Measurements from ENCODE around the genes PCDHB13, SLC25A2, TAF7, PCDHGB2 and PCDHGA9.

- RRBS, 2 experiments: 8 to 65% methylated on average over 6 to 7 of the region's 20 CpGs
Measured at GRCh38 chr5:139671166-139672057, 23.3 kb downstream of the CXXC5 start.

GRCh38 chr5:139680703-139681662 lies 32.8 kb downstream of the CXXC5 start:
- RRBS, 2 experiments: 96% methylated on average over 11 of the region's 44 CpGs

GRCh38 chr5:139681715-139682746 lies 33.9 kb downstream of the CXXC5 start:
- RRBS, 2 experiments: no CpG with 5 or more reads among the region's 16 CpGs

GRCh38 chr5:140038396-140039132 lies 4.5 kb downstream of the NRG2 start:
- RRBS, 2 experiments: no CpG with 5 or more reads among the region's 8 CpGs

DNA sequence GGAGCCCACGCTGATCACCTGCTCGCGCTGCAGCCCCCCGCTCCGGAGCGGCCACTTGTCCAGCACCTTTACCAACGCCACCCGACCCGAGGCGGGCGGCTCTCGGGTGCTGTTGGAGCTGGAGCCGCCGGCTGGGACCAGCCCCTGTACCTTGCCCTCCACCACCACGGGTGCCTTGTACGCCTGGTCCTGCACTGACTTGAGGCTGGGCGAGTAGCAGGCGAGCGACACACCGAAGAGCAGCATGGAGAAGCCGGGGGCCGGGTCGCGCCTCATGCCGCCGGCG lies 638 bp downstream of the NRG2 start:
- RRBS, 2 experiments: under 1 to 6% methylated on average over 9 to 13 of the region's 27 CpGs

GRCh38 chr5:140182821-140183063 lies 7.8 kb downstream of the CYSTM1 start:
- RRBS, 2 experiments: no CpG with 5 or more reads among the region's 4 CpGs

DNA sequence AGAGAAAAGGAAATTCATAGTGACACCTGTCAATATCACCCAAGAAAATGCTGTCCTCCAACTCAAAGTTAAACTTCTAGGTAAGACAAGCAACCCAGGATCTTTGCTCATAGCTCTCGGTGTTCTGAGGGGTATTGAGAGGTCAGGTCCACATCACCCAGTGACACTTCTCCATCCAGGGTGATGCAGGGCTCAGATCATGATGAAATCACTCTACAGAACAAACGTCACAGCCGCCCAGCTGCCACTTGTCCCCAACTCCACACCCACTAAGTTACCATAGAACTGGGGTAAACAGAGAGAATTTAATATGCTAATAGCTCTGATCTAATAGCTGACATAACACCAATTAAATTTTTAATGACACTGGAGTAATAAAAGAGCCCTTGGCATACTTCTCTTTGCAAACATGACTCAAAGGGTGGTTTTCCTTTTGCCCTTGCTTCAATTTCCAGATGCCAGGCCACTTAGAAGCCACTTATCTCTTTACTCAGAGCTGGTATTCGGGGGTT lies 41.1 kb downstream of the PFDN1 start:
- RRBS, 2 experiments: no CpG with 5 or more reads among the region's 4 CpGs

DNA sequence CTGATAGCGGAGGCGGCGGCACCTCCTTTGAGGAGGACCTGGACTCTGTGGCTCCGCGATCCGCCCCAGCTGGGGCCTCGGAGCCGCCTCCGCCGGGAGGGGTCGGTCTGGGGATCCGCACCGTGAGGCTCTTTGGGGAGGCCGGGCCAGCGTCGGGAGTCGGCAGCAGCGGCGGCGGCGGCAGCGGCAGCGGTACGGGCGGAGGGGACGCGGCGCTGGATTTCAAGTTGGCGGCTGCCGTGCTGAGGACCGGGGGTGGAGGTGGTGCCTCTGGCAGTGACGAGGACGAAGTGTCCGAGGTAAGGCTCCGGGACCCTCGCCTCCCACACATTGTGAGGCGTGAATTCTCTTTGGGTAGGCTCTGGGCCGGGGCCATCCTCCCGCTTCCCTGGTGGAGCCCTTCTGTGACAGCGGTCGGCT lies 352 bp downstream of the ANKHD1 start:
- RRBS, 2 experiments: 2 to 5% methylated on average over 13 to 27 of the region's 41 CpGs

GRCh38 chr5:140507743-140508082 lies 39.7 kb upstream of the EIF4EBP3 start:
- RRBS, 2 experiments: no CpG with 5 or more reads among the region's 6 CpGs

DNA sequence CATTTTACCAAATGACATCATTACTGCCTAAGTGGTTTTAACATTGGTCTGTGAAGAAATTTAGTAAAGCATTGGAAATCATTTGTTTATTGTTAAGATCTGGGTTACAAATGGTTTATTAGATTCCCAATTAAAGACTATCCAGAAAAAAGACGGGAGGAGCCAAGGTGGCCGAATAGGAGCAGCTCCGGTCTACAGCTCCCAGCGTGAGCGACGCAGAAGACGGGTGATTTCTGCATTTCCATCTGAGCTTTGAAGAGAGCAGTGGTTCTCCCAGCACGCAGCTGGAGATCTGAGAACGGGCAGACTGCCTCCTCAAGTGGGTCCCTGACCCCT lies 32.2 kb upstream of the EIF4EBP3 start:
- RRBS, 2 experiments: no CpG with 5 or more reads among the region's 9 CpGs

- RRBS, 2 experiments: no CpG with 5 or more reads among the region's 13 CpGs
Measured at GRCh38 chr5:140545951-140547363, 1.0 kb upstream of the EIF4EBP3 start.

GRCh38 chr5:140609082-140609629 lies 23.8 kb downstream of the CD14 start:
- RRBS, 2 experiments: no CpG with 5 or more reads among the region's 6 CpGs

DNA sequence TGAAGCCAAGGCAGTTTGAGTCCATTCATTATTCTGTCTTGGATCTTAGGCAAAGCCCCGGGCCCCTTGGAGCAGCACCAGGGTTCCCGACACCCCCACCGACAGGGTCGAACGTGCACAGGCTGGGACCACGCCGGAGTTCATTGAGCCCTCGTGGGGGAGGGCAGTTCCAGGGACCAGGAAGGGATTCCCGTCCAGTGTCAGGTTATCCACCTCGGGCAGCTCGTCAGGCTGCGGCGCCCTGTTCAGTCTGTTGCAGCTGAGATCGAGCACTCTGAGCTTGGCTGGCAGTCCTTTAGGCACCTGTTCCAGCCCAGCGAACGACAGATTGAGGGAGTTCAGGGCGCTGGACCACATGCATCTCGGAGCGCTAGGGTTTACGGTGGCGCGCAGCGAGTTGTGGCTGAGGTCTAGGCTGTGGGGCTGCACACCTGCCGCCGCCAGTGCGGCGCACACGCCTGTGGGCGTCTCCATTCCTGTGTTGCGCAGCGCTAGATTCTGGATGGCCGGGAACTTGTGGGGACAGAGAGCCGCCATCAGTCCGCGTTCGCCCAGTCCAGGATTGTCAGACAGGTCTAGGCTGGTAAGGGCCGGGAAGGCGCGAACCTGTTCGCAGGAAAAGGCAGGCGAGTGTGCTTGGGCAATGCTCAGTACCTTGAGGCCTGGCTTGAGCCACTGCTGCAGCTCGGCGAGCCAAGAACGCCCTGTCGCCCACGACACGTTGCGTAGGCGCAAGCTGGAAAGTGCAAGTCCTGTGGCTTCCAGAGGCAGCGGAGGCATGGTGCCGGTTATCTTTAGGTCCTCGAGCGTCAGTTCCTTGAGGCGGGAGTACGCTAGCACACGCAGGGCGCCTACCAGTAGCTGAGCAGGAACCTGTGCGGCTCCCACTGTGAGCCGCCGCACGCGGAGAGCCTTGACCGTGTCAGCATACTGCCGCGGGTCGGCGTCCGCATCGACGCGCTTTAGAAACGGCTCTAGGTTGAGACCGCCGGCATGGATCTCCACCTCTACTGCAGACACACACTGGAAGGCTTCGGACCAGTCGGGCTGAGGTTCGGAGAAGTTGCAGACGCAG lies 827 bp downstream of the CD14 start:
- RRBS, 2 experiments: 60 to 65% methylated on average over 9 of the region's 78 CpGs

GRCh38 chr5:140674592-140675242 lies 1.3 kb upstream of the DND1 start:
- RRBS, 2 experiments: no CpG with 5 or more reads among the region's 7 CpGs

DNA sequence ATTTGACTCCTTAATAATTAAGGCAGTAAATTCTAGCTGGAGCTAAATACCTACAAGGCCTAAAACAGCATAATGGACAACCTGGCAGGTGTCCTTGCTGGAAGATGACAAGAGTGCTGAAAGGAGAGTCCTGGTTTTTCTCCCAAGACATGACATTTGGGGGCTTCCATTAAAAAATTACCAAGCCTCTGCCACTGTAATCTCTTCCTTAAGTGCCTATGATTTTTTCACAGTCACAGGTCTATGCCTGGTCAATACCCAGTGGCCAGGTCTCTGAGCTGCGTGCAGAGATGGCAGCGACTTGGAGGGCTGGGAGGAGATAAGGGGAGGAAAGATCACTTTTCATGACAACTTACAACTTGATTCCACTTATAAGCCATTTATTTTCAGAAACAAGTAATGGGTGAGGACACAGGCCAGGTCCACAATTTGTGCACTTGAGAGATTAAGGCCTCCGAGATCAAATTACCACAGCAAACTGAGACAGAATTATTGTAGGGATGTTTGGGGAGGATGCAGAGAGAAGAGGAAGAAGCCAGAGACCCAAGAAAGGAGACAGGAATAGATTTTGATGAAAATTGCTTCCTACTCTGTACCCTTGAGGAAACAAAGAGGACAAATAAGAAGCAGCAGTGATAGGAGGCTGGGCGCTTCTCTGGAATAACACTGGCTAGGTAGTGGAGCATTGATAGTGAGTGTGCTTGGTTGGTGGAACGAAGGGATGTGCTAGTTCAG lies 1.9 kb upstream of the PCDHAC2 start:
- RRBS, 2 experiments: no CpG with 5 or more reads among the region's 5 CpGs

DNA sequence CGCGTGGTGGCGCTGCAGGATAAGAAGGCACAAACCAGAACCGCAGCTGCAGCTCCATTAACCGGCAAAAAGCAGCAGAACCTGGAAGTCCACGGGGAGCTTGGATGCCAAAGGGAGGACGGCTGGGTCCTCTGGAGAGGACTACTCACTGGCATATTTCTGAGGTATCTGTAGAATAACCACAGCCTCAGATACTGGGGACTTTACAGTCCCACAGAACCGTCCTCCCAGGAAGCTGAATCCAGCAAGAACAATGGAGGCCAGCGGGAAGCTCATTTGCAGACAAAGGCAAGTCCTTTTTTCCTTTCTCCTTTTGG lies at the start of gene PCDHB13:
TSS of gene PCDHB13 (plus strand) at position 49 of the 317 bp plus-strand sequence.
- RRBS, 2 experiments: no CpG with 5 or more reads among the region's 9 CpGs

- RRBS, 2 experiments: 93 to 97% methylated on average over 14 of the region's 33 CpGs
Measured at GRCh38 chr5:141303851-141304196, at the start of gene SLC25A2. TSS of gene SLC25A2 (minus strand) at chr5:141304049.

GRCh38 chr5:141320683-141321437 lies at the start of gene TAF7:
TSS of gene TAF7 (minus strand) at chr5:141320784.
- RRBS, 2 experiments: 1 to 4% methylated on average over 23 to 27 of the region's 43 CpGs

DNA sequence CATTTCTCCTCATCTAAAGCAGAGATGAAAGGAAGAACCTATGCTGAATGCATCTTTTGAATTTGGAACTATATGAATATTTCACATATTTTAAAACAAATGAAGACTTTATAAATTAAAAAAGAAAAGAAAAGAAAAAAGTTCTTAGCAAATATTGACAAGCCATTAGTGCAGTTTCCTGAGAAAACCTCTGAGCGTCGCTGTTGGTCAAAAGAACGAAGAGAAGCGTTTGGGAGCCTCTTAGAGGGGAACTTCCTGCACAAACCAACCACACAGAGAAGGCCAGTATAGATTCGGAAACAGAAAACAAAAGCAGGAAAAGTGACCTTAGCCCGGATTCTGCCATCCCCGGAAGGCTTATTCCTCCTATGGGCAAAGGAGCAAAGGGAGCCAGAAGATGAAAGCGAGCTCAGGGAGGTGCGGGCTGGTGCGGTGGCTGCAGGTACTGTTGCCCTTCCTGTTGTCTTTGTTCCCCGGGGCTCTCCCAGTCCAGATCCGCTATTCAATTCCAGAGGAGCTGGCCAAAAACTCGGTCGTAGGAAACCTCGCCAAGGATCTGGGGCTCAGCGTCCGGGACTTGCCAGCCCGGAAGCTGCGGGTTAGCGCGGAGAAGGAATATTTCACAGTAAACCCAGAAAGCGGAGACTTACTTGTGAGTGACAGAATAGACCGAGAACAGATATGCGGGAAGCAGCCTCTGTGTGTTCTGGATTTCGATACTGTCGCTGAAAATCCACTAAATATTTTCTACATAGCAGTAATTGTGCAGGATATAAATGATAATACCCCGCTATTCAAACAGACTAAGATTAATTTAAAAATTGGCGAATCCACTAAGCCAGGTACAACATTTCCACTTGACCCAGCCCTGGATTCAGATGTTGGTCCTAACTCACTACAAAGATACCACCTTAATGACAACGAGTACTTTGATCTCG lies at the start of gene PCDHGB2:
TSS of gene PCDHGB2 (plus strand) at position 256 of the 938 bp plus-strand sequence.
- RRBS, 2 experiments: 30 to 31% methylated on average over 5 to 6 of the region's 30 CpGs

GRCh38 chr5:141402625-141403426 lies at the start of gene PCDHGA9:
TSS of gene PCDHGA9 (plus strand) at chr5:141402778.
- RRBS, 2 experiments: no CpG with 5 or more reads among the region's 37 CpGs

All from Panc1 (cell line).